ENCODE measurements around a stretch of chr20.

DNA sequence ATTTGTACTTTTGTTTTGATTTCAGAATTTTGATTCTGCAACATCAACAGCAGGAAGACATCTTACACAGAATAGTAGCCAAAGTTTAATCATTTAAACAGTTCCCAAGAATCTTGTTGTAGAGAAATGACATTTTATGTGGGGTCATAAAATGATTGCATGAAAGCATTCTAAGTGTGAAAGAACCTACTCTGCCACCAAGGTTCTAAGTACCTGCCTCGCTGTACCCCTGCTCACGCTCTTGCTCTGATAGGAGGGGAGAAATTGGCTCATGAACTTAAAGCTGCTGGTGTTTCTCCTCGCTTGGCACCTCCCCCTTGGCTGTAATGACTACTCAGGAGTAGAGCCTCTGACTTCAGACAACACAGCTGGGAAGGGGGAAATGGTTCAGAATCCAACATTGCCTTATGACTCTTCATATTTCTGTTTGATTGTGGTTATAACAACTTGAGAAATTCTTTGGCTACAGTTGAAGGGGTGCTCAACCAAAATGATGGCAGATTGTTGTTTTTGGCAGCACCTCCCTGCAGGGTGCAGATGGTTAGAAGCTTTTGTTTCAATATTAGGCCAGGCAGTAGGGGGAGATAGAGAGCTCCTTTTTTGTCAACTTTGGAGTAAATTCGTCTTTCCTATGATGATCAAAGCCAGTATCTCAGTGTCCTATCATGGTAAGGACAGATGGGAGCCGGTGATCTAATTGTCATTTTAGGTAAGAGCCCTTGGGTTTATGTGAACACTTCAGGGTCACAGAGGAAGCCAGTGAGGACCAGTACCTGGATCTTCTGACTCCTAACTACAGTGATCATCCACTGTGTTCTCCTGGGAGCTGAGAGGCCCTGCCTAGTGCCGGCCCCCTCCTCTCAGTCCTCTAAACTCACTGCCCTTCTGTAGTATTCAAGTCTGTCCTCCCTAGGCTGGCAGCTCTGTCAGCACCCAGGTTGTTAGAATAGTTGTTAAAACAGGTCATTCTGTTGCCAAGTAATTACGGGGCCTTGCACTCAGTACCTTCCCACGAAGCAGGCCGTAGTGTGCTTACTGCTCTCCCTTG, 39.8 kb downstream of the RPRD1B start:
- PRO-cap, 3 experiments = no peak in any of the 3 experiments
- RAMPAGE, long total RNA, 2 experiments = no peak in any of the 2 experiments
- RRBS = no CpG with 5 or more reads among the region's 9 CpGs

GRCh38 chr20:38084271-38085337, 51.1 kb downstream of the RPRD1B start:
- PRO-cap, 3 experiments = no peak in any of the 3 experiments
- RAMPAGE, long total RNA, 2 experiments = no peak in any of the 2 experiments
- RRBS = no CpG with 5 or more reads among the region's 22 CpGs

GRCh38 chr20:38158592-38159386, 6.3 kb downstream of the TGM2 start:
- PRO-cap, 3 experiments = no peak in any of the 3 experiments
- RAMPAGE, long total RNA, 2 experiments = no peak in any of the 2 experiments
- RRBS = 72% methylated on average over 7 of the region's 16 CpGs

DNA sequence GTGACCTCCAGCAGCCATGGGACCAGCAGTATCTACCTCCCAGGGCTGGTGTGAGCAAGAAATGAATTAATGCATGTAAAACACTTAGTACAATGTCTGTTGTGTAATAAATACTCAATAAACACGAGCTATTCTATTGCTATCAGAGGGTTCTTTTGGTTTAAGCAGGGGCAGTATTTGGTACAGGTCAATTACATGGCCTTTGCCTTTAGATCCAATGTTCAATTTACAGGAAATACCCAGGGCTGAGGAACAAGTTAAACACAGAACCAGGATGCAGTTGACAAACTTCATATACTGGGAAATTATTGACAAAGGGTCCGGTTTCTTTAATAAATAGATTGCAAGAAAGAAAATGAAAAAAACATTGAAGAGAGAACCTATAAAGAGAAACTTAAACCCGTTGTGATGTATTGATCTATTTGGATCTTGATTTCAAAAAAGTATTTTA, 2.9 kb downstream of the TGM2 start:
- PRO-cap, 3 experiments = no peak in any of the 3 experiments
- RAMPAGE, long total RNA, 2 experiments = no peak in any of the 2 experiments
- RRBS = no CpG with 5 or more reads among the region's 3 CpGs

DNA sequence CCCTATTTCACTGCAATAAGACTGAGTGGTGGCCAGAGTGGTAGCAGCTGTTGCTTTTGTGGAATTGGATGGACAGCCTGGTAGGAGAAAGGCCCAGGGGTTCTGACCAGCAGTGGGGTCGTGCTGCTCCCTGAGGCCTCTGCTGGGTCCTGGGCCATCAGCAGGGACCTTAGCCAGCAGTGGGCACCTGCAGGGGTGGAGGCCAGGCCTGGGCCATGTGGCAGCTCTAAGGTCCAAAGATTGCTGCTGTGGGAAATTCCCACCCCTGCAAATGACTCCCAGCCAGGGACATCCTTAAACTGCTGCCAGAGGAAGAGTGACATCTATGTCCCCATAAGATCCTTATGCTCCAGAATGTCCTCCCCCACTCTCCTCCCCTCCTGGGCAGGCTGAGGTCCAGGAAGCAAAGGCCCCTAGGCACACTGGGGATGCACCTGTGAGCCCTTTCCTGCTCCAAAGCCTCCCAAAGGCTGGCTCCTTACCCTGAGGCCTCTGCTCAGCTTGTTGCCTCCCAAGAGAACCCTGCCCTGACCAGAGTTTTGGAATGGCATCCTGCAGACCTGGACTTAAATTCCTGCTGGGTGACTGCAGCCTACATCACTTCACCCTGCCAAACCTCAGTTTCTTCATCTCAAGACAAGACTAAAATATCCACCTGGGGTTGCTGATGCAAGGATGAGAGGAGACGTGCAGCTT, 2.3 kb upstream of the LBP start:
- PRO-cap, 3 experiments = no peak in any of the 3 experiments
- RAMPAGE, long total RNA, 2 experiments = no peak in any of the 2 experiments
- RRBS = no CpG with 5 or more reads among the region's 2 CpGs

DNA sequence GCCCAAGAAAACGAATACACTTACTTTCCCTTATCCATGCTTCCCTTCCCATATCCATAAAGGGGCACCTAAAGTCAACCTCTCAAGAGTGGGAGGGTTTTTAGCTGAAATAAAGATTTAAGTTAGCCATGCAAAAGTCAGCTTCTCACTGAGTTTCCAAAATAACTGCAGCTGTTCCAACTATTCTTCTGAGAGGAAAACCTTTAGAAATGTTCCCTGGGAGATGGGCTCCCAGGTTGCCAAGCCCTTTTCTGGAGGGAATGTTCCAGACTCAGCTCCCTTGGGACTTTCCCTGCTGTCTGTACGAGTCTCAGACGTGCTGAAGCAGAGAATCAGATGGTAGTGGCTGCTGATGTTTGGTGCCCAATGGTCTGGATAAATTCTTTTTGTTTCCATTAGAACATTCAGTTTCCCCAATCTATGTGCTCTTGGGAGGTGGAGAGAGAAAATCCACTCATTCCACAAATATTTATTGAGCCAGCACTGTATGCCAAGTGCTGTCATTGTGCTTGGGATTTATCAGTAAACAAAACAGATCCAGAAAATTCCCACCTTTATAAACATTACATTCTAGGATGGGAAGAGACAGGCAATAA, 48.8 kb downstream of the LBP start:
- PRO-cap, 3 experiments = peak in 1 of 3 experiments; most common plus-strand start position 327 of the sequence (in 1)
- RAMPAGE, long total RNA, 2 experiments = no peak in any of the 2 experiments
- RRBS = no CpG with 5 or more reads among the region's 3 CpGs

GRCh38 chr20:38449104-38449751, 23.4 kb upstream of the RALGAPB start:
- PRO-cap, 3 experiments = no peak in any of the 3 experiments
- RAMPAGE, long total RNA, 2 experiments = no peak in any of the 2 experiments
- RRBS = no CpG with 5 or more reads among the region's 6 CpGs

GRCh38 chr20:38789485-38789952, 16.0 kb upstream of the PPP1R16B start:
- PRO-cap, 3 experiments = no peak in any of the 3 experiments
- RAMPAGE, long total RNA, 2 experiments = no peak in any of the 2 experiments
- RRBS = no CpG with 5 or more reads among the region's 5 CpGs

- PRO-cap, 3 experiments = no peak in any of the 3 experiments
- RAMPAGE, long total RNA, 2 experiments = no peak in any of the 2 experiments
- RRBS = no CpG with 5 or more reads among the region's 5 CpGs
Observed at GRCh38 chr20:38810795-38811365, 5.4 kb downstream of the PPP1R16B start.

GRCh38 chr20:38845363-38846063, 40.0 kb downstream of the PPP1R16B start:
- PRO-cap, 3 experiments = no peak in any of the 3 experiments
- RAMPAGE, long total RNA, 2 experiments = no peak in any of the 2 experiments
- RRBS = no CpG with 5 or more reads among the region's 7 CpGs

DNA sequence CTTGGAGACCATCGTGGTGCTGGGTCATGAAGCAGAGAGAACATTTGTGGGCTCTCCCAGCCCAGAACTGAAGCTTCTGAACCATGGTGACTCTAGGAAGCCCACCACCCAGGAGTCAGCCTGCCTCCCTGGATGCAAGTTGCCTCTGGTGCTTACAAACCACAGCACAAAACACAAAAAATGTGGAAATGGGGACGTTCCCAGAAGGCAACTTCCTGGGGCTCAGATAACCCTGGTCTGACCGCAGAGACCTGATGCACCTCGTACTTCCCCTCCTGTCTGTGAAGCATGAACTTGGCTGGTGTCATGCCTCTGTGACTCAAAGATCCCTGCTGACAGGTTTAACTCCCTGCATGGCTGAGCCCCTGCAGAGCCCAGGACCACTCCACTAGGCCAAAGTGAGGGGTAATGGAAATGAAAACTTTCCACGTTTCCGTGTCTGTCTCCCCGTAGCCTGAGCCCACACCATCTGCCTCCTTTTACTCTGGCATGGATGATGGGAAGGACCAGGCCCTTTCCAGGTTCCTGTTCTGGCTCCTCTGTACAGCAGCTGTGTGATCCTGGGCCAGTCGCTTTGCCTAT, 57.6 kb downstream of the PPP1R16B start:
- PRO-cap, 3 experiments = no peak in any of the 3 experiments
- RAMPAGE, long total RNA, 2 experiments = no peak in any of the 2 experiments
- RRBS = no CpG with 5 or more reads among the region's 8 CpGs

- PRO-cap, 3 experiments = no peak in any of the 3 experiments
- RAMPAGE, long total RNA, 2 experiments = no peak in any of the 2 experiments
- RRBS = no CpG with 5 or more reads among the region's 22 CpGs
Observed at GRCh38 chr20:38917849-38918547, 8.2 kb upstream of the FAM83D start.

DNA sequence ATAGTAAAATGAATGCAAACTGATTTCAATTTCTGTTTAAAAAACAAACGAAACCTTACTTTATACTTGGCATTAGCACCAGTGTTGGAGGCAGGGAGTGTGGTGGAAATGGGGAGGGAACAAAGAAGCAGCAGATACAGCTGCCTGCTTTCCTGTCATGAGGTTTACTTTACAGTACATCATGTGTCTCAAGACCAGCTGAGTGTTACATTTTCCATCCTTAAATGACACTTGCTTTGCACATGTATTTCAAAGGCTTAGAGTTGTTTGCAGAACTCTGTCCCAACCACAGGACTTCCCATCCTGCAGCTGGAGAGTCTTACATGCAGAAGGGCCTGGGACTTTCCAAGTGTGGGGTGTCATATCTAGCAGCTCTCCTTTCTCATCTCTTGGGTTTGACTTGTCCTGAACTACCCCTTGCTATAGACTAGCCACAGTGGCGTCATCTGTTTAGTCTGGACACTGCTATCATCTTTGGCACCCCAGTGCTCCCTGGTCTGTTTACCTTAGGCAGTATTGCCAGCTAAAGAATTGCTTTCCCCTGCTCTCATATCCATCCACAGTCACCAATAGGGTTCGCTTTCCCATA, 396.0 kb downstream of the DHX35 start:
- PRO-cap, 3 experiments = no peak in any of the 3 experiments
- RAMPAGE, long total RNA, 2 experiments = no peak in any of the 2 experiments
- RRBS = no CpG with 5 or more reads among the region's 3 CpGs

DNA sequence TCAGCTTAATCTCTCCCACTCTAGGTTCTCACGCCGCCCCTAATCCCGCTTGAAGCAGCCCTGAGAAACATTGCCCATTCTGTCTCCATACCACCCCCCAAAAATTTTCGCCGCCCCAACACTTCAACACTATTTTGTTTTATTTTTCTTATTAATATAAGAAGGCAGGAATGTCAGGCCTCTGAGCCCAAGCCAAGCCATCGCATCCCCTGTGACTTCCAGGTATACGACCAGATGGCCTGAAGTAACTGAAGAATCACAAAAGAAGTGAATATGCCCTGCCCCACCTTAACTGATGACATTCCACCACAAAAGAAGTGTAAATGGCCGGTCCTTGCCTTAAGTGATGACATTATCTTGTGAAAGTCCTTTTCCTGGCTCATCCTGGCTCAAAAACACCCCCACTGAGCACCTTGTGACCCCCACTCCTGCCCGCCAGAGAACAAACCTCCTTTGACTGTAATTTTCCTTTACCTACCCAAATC, 414.9 kb downstream of the MAFB start:
- PRO-cap, 3 experiments = no peak in any of the 3 experiments
- RAMPAGE, long total RNA, 2 experiments = no peak in any of the 2 experiments
- RRBS = no CpG with 5 or more reads among the region's 9 CpGs

- PRO-cap, 3 experiments = no peak in any of the 3 experiments
- RAMPAGE, long total RNA, 2 experiments = no peak in any of the 2 experiments
- RRBS = no CpG with 5 or more reads among the region's 9 CpGs
Observed at GRCh38 chr20:40323261-40323967, 365.6 kb downstream of the MAFB start.

GRCh38 chr20:40506535-40507031, 182.5 kb downstream of the MAFB start:
- PRO-cap, 3 experiments = no peak in any of the 3 experiments
- RAMPAGE, long total RNA, 2 experiments = no peak in any of the 2 experiments
- RRBS = no CpG with 5 or more reads among the region's 9 CpGs

GRCh38 chr20:40584334-40584987, 104.6 kb downstream of the MAFB start:
- PRO-cap, 3 experiments = no peak in any of the 3 experiments
- RAMPAGE, long total RNA, 2 experiments = no peak in any of the 2 experiments
- RRBS = no CpG with 5 or more reads among the region's 3 CpGs

DNA sequence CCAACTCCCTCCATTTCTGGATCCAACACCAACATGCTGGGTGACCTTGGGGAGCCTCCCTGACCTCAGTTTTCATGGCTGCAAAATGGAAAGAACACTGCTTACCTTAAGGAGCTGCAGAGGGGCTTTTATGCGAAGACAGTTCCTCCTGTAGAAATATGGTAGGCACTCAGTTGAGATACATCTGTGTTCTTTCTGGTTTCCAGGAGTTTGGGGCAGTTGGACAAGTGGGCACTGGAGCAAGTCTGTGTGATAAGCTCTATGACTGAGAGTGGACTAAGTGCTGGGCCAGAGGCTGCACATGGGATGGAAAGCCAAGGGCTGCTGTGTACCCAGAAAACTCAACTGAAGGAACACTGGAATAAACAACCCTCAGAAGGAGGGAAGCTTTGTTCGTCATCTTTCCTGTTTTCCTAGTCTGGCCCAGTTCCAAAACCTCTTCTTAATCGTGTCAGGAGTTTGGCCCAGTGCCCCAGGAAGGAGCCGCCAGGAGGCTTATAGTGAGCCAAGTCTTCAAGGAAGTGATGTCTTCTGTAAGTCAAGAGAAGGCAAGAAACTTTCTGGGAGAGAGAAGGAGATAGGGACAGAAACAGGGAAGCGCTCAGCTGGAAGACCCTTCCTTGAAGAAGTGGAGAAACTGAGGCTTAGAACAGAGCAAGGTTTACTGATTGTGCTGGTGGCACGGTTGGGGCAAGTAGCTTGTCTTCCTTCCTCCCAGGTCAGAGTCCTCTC, 23.3 kb upstream of the TOP1 start:
- PRO-cap, 3 experiments = peak in 3 of 3 experiments; most common plus-strand start position 580 of the sequence (in 2); most common minus-strand start position 347 of the sequence (in 3)
- RAMPAGE, long total RNA, 2 experiments = no peak in any of the 2 experiments
- RRBS = no CpG with 5 or more reads among the region's 6 CpGs

DNA sequence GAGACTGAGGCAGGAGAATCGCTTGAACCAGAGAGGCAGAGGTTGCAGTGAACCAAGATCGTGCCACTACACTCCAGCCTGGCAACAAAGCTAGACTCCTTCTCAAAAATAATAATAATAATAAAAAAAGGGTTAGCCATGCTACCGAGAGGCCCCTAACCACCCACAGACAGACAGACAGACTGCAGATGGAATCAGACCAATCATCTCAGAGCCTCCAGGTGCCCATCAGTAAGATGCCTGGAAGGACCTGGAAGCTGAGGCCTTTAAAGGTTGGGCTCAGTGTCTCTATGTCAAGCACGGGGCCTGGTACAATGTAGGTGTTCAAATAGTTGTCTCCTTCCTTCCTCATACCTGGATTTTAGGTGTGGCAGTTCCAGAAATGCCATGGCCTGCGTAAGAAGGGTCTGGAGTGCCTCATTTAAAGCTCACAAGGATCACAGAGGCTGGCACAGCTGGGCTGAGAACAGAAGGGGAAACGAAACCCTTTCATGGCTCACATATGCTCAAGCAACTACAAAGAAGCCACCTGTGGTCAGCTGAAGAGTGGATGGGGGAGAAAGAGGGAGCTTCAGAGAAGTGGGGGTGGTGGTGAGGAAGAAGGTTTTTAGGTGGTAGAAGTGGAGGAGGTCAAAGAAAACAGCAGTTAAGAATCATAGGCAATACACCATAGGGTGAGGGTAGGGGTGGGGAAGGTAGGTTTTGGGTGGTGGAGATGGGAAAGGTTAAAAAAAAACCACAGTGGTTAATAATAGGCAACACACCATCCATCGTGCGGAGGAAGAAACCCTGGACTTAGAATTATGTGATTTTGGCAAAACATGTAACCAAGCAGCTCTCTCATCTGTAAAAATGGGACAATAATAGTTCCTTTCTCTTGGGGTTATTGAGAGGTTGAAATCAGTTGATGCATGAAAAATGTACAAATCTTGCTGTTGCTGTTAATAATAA, 17.1 kb upstream of the TOP1 start:
- PRO-cap, 3 experiments = no peak in any of the 3 experiments
- RAMPAGE, long total RNA, 2 experiments = no peak in any of the 2 experiments
- RRBS = no CpG with 5 or more reads among the region's 8 CpGs

DNA sequence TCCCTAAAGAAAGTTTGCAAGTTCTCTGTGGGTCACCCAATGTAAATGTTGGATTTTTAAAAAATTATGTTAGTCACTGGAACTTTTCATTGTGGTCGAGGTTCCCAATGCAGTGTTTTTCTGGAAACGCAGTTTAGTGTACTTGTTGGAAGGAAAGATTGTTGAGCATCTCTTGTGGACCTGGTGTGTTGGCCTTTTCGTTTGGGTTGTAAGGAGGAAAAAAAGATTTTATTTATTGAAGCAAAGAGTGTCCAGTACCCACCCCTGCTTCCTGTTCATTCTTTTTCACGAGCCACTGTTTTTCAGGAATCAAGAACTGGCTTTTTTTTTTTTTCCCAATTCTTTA, 1.5 kb downstream of the TOP1 start:
- PRO-cap, 3 experiments = no peak in any of the 3 experiments
- RAMPAGE, long total RNA, 2 experiments = no peak in any of the 2 experiments
- RRBS = no CpG with 5 or more reads among the region's 4 CpGs